Mesenteric fat pad (tissue), 1 donor: Measurements from ENCODE around the gene ARHGAP32.

- PRO-cap = no peak
These were observed 110.6 kb downstream of the ETS1 start for GRCh38 chr11:128476537-128477303.

DNA sequence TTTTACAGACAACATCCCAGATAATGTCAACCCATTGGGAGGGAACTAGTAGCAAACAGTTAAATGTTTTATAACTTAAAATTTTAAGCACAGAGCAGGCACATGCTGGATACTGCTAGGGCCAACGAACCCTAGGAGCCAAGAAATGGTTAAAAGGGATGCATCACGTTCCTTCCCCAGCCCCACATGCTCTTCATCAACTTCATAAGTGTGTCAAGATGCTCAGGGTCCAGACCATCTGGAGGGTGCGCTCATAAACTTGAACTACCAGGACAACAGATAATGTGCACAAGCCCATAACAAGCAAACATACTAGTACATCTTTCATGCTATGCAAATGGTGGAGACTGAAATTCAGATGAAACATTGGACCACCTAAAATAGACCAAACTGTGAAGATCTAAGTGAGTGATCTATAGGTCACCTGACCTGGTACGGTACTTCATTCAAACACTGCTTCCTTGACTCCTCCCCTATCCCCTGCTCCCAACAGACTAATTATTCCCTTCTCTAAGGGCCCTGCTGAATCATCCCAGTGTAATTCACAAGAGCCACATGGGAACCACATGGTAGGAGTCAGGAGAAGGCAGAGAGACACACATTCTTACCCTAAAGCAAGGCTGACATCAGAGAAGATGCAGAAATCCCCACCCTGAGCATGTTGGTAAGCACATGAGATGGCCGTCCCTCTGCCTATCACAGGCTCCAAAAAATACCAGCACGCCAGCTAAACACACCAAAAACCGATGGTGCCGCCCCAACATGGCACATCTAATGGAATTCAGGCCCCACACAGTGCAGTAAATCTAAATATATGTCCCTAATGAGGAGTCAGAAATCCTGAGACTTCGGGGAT, 83.9 kb downstream of the ETS1 start:
- PRO-cap = no peak

GRCh38 chr11:128516420-128517205, 70.7 kb downstream of the ETS1 start:
- PRO-cap = no peak

DNA sequence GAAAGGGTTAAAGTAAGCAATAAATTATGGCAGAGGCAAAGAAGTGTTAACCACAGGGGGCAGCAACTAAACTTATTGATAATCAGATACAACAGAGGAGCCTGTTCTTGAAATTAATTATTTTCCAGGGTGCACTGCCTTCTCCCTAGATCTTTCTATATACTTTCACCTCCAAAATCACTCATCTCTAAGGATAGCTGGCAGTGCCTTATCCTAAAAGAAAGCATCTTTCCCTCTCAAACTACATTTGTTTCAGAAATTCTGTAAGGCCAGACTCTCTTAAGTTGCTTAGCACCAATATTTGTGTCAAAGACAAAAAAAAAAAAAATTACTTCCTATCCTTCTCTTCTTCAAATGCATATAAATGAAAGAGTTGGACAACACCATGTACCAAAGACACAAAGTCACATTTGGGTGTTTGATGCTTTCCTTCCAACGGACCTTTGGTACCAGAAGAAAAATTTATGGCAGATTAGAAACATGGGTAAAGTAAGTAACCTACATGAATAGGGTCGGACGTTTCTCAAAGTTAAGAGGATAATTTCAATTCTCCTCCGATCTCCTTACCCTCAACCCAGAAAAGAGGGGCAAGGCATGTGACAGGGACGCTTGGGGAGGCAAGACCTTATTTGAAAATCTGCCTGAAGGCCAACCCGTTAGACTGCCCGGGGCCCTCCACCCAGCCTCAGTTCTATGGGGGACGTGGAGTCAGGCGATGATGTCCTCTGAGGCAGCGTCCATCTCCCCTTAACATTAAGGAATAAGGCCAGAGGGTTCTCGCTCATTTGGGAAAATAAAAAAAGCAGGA, 66.3 kb downstream of the ETS1 start:
- PRO-cap = unidirectional peak, plus-strand start at position 688 of the sequence

- PRO-cap = no peak
These were observed 34.6 kb downstream of the ETS1 start for GRCh38 chr11:128552387-128553471.

DNA sequence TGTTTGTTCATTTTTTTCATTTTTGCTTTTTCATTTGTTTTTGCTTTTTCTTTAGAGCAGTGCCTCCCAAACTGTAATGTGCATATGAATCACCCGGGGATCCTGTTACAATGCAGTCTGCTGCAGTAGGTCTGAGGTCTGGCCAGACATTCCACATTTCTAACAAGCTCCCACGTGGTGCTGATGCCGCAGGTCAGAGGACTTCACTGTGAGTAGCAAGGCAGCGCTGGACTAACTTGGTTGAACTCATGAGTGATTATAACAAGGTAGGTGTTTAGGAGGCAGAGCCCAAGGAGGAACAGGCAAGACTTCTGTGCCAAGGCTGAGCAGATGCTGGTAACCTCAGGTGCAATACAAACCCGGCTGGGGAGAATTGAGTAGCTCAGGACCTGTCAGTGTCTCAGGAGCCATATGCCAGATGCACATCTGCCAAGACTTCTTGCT, 4.4 kb downstream of the ETS1 start:
- PRO-cap = no peak

DNA sequence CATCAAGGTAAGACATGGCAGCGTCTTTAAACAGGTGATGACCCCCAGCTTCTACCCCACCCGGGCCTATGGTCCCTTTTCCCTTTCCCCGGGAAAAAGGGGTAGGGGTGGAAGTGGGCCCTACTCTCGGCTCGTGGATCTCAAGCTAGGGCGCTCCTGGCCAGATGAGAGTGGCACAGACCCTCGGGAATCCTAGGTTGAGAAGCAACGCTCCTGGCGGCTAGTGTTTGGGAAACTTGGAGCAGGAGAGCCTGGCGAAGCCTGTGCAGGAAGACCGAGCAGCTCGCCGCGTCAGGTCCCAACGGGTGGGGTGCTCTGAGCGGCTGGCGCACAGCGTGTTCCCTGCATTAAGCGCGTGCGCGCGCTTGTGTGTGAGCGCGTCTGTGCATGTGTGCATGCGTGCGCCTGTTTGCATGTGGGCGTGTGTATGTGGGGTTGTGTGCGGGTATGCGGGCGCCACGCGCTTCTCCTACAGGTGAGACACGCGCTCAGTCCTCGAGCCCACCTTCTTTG, 7.1 kb upstream of the FLI1 start:
- PRO-cap = no peak

DNA sequence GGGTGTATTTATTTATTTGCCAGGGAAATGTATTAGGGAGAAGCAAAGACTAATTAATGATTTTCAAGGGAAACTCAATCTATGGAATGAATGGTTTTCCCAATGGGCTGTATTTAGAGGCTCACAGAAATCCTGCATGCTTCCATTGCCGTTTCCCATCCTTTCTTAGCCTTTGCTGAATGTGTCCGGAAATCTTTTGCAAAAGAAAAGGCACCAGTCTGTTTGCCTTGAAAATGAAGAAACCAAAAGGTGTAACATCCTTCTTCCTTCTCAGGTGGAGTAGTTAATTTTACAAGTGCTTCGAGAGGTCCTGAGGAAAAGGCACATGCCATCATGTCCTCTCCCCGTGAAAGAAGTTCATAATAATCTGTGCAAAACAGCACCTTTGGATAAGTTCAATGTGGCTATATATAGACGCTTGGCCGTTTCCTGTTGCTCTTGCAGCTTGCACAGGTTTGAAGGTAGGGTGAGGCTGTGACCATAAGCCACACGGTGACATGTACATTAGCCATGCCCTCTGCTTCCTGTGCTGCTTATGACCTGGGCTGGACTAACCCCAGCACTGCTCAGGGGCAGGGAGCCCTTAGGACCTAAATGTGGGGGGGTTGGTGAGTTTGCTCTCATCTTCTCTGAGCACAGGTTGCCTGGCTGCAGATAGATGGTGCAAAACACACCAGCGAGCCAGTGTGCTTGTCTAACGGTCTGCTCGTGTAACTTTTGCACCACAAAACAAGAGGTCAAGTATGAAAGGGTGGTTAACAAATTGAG, 37.0 kb downstream of the FLI1 start:
- PRO-cap = no peak

DNA sequence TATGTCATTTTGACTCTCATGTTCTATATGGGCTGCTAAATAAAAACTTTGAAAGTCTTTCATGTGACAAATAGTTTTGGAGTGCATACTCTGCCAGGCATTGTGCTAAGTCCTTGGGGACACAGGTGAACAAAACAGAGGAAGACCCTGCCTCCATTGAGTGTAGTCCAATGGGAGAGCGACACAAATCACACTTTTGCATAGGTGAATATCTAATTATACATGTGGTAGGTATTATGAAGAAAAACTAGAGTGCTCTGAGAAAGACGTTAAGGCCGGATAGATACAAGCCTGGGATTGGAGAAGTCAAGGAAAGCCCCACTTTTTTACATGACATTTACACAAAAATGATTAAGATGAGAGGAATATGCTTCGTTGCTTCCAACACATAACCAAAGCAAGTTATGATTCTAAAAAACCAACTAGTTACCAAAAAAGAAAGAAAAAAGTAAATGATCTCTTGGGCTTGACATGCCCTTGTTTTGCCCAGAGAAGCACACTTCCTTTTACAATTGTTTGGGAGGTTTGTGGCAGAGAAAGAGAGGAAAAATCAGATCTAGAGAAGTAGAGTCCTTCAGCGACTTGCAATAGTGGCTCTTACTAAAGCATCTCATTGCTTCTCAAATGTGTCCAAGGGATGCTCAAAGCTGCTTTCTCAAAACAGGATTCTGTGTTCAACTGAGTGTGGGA, 38.6 kb downstream of the FLI1 start:
- PRO-cap = no peak

DNA sequence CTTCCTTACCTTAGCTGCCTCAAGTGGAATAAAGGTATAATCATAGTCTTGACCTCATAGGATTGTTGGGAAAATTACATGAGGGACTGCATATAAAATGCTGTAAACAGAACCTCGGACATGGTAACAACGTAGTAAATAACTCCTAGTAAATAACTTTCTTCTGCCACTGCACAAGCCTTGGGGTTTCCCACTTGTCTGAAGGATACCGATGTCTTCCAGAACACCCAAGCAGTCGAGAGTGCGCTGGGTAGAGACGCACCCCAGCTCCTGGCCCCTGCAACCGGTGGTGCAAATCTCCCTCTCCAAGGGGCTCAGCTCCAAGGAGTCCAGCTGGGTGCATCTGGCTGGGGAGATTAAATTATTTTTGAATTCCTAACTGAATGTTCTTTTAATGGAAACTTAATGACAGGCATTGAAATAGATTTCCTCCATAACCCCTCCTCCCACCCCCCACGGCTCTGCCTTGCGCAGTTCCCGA, 31.4 kb downstream of the KCNJ1 start:
- PRO-cap = no peak

DNA sequence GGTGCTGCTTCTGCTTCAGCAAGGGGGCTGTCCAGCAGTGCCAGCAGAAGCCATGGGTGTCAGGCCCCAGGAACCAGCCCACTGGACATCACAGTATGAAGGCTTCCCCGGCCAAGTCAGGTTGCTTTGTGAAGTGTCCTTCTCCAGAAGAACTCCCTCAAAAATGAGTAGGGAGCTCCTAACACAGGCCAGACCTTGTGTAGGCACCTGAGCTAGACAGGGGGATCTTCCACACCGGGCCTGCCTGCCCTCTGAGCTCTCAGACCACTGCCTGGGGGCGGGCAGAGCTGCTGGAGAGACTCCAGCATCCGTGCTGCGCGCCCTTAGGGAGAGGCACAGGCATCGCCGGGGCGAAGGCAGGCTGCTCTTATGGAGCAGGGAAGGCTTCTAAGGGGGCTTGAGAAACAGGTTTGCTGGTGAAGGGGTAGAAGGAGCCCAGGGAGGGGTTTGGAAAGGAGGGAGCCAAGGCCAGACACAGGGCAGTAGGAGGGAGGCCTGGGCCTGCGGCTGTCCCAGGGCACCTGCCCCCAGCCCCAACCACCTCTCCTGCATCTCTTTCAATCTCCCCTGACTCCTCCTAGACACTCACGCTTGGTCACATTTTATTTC, 4.4 kb downstream of the KCNJ5 start:
- PRO-cap = no peak

DNA sequence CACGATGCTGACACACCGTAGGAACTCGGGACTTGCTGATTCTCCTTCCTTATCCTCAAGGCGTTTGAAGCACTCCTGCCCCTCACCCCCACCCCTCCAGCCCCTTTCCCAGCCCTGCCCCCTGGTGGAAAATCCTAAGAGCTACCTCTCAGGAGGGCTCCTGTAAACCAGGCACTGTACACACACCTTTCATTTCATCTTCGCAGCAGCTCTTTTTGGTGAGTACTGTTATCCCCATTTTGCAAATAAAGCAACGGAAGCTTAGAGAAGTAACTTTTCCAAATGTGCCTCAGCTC, 14.8 kb downstream of the KCNJ5 start:
- PRO-cap = no peak

GRCh38 chr11:129013921-129014728, 71.5 kb upstream of the TP53AIP1 start:
- PRO-cap = no peak

DNA sequence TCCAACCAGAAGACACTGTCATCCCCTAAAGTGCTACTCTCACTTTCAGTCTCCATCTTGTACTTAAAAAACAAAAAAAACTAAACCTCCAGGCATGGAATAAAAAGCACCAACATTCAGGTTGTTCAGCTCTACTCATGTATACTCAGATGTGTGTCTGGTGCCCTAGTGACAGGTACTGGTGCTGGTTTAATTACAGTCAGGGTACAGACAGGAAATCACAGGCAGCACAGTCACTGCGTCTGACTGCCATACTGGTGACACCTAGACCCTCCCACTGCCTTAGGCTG, at the start of gene ARHGAP32:
TSS of gene ARHGAP32 (minus strand) at position 183 of the 290 bp plus-strand sequence.
- PRO-cap = no peak

DNA sequence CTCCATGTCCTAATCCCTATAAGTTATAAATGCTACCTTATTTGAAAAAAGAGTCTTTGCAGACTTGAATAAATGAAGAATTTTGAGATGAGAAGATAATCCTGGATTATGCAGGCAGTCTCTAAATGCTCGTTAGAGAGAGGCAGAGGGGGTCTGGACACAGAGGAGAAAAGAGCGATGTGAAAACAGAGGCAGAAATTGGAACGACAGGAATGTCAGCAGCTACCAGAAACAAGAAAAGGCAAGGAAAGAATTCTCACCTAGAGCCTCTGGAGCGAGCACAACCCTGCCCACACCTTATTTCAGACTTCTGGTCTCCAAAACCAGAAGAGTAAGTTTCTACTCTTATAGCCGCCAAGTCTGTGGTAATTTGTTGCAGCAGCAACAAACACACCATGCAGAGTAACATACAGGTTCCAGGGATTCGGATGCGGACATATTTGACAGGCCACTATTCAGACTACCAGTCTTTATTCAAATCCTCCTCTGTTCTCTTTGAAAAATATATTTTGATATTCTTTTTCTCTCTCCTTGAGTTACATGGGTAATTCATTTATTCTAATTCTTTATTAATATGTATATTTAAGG, 23.8 kb upstream of the ARHGAP32 start:
- PRO-cap = no peak

DNA sequence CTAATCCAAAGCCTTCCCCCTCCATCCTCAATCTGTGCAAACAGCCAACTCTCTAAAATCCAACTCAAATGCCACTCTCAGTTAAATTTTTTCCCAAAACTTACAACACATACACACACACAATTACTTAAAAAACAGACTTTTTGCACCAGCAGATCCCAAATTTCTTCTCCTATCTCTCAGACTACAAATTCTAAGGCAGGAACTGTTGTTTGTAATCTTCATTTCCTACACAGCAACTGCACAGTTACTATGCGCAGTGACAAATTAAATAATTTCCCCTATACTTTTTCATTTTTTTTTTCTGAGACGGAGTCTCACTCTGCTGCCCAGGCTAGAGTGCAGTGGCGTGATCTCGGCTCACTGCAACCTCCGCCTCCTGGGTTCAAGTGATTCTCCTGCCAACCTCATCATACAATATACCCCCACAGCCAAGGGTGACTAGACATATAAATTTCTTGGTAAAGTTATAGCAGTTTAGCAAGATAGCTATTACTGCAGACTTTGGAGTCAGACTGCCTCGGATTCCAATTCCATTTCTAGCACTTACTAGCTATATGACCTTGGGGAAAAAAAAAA, 47.7 kb upstream of the ARHGAP32 start:
- PRO-cap = no peak

GRCh38 chr11:129368963-129369456, 6.6 kb upstream of the BARX2 start:
- PRO-cap = no peak

- PRO-cap = no peak
These were observed 11.4 kb downstream of the BARX2 start for GRCh38 chr11:129386832-129387758.

GRCh38 chr11:129459225-129459483, 83.5 kb downstream of the BARX2 start:
- PRO-cap = no peak

- PRO-cap = no peak
These were observed 203.4 kb upstream of the TMEM45B start for GRCh38 chr11:129611930-129612954.